Metastatic Liver Carcinoma in the Adrenal Gland (tissue), 2 donors: ENCODE measurements around a stretch of chr20.

DNA sequence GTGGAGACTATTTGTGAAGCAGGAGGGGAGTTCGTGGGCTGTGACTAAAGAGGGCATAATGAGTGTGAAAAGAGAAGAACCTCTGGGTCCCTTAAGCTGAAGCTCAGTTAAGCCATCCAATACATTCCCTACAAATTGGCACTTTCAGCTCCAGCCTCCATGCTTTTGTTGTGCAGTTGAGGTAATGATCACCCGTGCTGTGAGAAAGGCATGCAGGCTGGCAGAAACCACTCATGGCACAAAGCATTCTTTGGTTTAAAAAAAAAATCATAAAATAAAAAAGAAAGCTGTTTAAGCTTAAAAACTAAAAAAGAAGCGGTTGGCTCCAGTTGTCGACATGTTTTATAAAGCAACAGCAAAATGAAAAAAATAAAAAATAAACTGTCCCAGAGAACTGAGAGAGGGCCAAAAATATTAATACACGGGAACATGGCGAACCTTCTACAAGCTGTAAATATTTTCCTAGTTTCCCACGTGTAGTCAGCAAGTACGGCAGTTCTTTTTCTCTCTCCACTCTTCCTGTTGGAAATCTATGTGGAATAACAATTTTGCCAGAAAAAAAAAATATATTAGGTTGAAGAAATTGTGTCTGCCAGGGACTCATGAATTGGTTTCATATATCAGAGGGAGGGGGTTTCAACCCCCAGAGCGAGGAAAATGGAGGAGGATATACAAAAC is 4.5 kb upstream of the C20orf85 start:
- PRO-cap, 2 experiments: no peak in any of the 2 experiments

- PRO-cap, 2 experiments: no peak in any of the 2 experiments
These were observed 9.9 kb upstream of the ANKRD60 start for GRCh38 chr20:58238235-58238933.

DNA sequence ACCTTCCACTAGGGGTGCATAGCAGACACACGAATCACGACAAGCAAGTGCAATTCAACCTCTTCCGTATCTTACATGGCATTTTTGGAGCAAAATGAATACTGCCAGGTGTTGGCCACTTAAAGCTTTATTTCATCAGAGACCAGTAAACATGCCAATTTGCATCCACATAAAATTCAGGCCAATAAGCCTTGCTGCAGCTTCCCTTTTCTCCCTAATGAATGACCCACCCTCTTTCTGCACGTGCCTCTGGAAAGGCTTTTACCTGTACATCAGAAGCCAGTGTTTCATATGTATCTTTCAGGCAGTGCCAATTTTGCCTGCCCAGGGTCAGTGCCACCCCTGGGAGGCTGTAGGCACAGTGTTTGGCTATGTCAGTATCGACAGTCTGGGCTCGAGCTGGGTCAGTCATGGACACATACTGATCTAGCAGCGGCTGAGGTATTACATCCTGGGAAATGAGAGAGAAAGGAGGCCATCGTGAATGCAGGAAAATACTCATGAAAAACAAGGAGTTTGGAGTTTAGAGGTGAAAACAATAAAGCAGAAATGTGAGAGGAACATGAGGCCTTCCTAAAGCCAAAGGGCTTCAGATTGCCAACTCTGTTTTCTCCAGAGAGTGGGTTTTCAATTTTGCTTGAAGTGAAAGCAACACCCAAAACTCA is 11.1 kb upstream of the ANKRD60 start:
- PRO-cap, 2 experiments: no peak in any of the 2 experiments

GRCh38 chr20:58264336-58264640 is 35.8 kb upstream of the ANKRD60 start:
- PRO-cap, 2 experiments: no peak in any of the 2 experiments

DNA sequence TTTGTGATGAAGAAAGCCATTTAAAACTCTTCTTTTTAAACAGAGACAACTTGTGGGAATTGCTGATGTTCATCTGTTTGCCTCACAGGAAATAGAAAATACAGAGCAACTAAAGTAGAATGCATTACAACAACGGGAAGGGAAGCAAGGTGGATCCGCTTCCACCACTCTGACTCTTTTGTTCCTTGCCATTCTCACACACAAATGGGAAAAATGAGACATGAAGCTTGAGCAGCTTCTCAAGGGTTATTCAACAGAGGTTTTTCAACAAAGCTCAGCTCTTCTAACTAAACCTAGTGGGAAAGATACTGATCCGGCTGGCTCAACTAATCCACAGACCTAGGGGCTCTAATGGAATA is 6.2 kb upstream of the RAB22A start:
- PRO-cap, 2 experiments: no peak in any of the 2 experiments

GRCh38 chr20:58306380-58307508 is 2.8 kb upstream of the RAB22A start:
- PRO-cap, 2 experiments: no peak in any of the 2 experiments

- PRO-cap, 2 experiments: no peak in any of the 2 experiments
These were observed 29.2 kb upstream of the VAPB start for GRCh38 chr20:58359390-58360628.

DNA sequence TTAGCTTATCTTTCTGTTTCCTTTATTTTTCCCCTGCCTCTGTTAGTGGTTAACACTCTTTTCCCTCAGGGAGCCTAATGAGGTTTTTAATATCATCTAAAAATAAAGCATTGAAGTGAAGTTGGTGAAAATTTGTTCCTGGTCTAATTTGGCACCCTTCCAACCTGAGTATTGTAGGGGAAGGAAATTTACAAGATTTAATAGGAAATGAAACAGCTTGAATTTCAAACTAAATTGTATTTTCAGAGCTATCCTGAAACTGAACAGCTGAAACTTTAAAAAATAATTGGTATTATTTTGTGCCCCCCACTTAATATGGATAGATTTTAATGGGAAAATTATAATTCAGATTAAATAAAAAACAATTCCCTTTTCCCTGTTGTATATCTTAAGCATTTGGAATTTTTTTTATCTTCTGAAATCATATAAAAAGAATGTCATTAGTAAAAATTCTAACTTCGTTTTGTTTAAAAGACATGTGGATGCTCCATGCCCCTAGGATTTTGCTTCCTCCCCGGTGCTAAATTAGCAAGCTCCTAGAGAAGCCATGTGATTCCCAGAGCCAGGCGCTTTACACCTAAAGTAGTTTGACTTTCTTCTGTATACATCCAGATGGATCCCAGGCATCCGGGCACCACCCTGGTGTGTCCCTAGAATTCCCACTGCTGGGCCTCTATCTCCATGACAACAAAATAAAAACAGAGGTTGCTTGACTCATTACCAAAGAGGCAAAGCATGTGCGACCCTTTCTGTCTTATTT is 27.8 kb upstream of the VAPB start:
- PRO-cap, 2 experiments: no peak in any of the 2 experiments

DNA sequence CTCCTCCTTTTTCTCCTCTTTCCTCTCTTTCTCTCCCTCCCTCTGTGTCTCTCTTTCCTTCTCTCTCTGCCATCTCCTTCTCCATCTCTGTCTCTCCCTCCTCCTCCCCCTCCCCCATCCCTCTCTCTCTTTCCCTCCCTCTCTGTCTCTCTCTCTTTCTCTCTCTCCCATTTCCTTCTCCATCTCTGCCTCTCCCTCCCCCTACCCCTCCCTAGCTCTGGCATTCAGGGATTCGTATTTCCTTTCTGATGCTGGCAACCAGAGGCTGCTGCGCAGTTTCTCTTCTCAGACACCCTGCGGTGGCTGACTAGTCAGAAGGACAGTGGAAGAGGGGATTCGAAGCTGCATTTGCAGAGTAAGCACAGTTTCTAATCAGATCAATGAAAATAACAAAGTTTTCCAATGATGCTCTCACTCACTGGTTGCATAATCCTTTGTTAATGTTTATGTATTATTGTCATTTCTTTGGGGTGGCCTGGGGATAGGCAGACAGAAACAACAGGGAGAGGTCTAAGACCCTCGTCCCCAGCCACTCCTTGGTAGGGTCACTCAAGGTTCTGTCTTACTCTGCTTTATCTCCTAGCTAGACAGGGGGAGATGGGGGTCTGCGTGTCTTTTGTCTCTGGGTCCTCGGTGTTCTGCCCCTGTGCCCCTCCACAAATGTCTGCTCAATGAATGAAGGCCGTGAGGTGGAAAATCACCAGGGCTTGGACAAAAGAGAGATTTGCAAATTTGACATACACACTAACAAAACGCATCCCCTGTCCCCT is 13.5 kb upstream of the VAPB start:
- PRO-cap, 2 experiments: no peak in any of the 2 experiments

DNA sequence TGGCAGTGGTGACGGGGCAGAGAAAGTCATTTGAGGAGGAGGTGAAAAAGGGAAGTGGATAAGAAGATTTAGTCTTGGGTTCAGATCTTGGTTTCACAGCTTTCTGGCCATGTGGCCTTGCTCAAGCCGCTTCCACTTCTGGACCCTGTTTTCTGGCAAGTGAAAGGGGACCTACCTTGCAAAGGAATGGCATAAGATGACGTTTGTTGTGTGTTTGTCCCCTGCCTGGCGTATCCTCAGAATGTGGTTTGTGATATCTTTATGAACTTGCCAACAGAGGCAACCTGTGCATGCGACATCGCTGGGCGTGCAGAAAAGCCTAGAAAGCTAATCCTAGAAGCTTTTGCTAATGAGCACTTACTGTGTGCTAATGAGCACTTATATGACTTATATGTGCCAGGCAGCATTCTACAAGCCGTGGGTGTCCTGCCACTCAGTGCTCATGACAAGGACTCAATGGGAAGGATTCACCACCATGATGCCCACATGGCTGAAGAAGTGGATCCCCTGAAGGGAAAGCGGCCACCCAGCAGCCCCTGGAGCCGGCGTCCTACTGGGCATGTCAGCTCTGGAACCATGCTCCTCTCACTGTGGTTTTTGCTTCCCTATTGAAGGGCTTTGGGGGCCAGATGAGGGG is 23.6 kb upstream of the STX16 start:
- PRO-cap, 2 experiments: no peak in any of the 2 experiments

DNA sequence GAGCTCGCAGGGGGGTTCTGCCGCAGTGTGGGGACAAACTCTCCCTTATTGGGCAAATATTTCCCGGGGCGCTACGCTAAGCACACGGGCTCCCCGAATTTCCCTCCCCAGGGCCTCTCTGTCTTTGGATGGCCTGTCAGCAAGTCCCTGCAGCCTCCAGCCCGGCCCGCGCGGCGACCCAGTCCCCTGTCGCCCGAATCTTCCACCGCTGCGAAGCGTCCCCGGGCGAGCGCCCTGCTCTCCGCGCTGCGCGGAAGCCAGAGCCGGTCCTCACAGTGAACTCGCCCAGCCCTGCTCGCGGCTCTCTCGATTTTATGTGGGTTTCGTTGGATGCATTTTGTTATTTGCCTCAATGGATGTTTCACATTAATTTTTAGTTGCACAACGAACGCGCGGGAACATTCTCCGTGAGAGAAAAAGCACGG is 1.6 kb upstream of the STX16 start:
- PRO-cap, 2 experiments: no peak in any of the 2 experiments

DNA sequence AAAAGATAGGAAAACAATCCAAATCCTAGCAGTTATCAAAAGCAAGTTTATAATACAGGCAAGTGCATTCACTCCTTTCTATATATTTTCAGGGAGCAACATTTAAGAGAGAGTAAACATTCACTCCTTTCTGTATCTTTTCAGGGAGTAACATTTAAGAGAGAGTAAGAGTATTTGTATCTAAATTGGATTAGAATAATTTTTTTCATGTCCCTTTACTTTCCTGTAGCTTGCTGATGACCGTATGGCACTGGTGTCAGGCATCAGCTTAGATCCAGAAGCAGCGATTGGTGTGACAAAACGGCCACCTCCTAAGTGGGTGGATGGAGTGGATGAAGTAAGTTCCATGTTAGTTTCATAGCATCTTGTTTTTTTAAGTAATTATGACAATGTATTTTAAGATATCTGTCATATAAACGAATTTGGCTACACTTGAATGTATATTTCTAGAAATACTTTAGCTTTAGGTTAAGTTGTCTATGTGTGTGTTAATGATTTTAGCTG is 16.2 kb downstream of the STX16 start:
- PRO-cap, 2 experiments: no peak in any of the 2 experiments

DNA sequence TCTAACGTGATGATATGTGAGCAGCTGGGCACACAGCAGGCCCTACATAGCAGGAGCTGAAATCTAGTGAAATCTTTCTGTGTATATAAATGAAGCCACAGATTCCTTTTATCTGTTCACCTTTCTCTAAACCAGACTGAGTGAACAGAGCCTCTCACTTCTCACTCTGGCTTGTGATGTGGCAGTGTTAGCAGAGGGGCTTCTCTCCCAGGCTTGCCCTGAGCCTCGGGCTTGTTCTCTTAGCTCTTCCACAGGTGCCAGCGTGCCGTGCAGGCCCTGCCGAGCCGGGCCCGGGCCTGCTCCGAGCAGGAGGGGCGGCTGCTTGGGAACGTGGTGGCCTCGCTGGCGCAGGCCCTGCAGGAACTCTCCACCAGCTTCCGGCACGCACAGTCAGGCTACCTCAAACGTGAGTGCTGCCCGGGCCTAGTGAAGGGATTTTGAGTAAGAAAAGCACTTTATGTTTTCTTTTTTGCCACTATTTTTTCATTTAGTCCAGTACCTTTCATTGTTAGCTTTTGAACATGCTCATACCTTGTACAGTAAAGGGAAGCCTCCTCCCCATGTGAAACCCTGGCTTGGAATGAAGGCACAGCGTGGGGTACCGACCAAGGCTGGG is 18.1 kb downstream of the STX16 start:
- PRO-cap, 2 experiments: no peak in any of the 2 experiments

GRCh38 chr20:58805846-58806266 is 85.4 kb upstream of the GNAS start:
- PRO-cap, 2 experiments: no peak in any of the 2 experiments

GRCh38 chr20:58840332-58840989 is 50.8 kb upstream of the GNAS start:
- PRO-cap, 2 experiments: no peak in any of the 2 experiments

DNA sequence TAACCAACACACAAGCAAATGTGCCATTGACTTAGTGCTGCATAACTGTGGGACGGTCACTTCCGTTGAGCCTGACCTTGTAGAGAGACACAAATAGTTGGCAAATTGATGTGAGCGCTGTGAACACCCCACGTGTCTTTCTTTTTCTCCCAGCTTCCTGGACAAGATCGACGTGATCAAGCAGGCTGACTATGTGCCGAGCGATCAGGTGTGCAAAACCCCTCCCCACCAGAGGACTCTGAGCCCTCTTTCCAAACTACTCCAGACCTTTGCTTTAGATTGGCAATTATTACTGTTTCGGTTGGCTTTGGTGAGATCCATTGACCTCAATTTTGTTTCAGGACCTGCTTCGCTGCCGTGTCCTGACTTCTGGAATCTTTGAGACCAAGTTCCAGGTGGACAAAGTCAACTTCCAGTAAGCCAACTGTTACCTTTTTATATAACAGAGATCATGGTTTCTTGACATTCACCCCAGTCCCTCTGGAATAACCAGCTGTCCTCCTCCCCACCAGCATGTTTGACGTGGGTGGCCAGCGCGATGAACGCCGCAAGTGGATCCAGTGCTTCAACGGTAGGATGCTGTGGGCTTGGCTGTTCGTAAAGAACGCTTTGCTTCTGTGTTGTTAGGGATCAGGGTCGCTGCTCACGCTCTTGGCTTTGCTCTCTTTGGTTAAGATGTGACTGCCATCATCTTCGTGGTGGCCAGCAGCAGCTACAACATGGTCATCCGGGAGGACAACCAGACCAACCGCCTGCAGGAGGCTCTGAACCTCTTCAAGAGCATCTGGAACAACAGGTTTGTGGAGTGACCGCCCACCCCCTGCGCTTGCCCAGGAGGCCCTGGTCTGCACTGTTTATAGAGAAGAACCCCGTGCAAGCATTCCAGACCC is 18.0 kb downstream of the GNAS start:
- PRO-cap, 2 experiments: no peak in any of the 2 experiments

DNA sequence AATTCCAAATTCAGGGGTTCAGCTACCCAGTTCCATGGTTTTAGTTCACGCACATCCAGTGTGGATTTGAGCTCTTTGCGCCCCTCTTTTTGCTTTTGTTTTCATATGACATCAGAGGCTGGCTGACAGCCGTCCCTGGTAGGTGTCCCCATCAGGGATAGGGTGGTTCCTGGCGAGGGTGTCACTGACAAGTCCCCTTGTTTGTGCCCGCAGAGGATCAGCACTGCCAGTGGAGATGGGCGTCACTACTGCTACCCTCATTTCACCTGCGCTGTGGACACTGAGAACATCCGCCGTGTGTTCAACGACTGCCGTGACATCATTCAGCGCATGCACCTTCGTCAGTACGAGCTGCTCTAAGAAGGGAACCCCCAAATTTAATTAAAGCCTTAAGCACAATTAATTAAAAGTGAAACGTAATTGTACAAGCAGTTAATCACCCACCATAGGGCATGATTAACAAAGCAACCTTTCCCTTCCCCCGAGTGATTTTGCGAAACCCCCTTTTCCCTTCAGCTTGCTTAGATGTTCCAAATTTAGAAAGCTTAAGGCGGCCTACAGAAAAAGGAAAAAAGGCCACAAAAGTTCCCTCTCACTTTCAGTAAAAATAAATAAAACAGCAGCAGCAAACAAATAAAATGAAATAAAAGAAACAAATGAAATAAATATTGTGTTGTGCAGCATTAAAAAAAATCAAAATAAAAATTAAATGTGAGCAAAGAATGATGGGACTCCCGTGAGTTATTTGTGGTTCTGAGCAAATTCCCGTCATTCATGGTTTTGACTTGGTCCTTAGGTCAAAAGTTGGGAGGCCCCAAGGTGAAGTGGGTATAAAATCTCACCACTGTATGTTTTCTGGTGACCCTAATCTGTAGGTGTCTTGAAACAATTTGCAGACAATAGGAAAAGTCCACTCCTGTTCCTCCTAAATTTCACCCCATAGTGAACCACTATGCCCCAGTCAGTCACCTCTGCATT is 19.5 kb downstream of the GNAS start:
- PRO-cap, 2 experiments: no peak in any of the 2 experiments

GRCh38 chr20:58944720-58945066 is 36.4 kb upstream of the NELFCD start:
- PRO-cap, 2 experiments: no peak in any of the 2 experiments

DNA sequence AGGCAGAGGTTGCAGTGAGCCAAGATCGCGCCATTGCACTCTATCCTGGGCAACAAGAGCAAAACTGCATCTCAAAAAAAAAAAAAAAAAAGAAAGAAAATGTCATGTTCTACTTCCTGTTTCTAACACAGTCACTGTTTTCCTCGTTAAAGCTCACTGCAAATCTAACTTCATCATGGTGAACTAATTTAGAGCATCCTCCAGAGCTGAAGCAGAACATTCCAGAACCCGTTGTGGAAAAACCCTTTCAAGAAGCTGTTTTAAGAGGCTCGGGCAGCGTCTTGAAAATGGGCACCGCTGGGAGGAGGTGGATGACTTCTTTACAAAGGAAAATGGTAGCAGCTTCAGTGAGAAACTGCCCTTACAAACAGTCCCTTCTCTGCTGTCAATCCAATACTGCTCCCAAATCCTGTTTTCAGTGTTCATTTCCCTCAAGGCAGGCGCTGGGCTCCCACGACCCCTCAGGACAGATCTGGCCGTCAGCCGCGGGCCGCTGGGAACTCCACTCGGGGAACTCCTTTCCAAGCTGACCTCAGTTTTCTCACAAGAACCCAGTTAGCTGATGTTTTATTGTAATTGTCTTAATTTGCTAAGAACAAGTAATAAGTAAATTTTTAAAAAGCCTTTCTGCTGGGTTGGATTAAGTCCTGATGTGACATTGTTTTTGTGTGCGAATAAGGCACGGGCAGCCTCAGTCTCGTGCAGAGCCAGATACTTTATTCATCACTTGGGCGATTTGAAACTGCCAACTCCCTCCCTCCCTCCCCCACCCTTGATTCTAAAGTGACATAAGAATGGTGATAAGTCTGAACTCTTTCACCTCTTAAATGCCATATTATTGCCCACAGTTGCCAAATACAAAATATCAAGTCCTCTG is 12.3 kb downstream of the CTSZ start:
- PRO-cap, 2 experiments: no peak in any of the 2 experiments

GRCh38 chr20:59002227-59002570 is 4.9 kb downstream of the CTSZ start:
- PRO-cap, 2 experiments: no peak in any of the 2 experiments